Skeletal muscle satellite cell (primary cell): Measurements from ENCODE around the gene ASPDH.

GRCh38 chr19:50169832-50170108 lies 6.7 kb upstream of the IZUMO2 start:
- CAGE, long polyA plus RNA: no peak

- CAGE, long polyA plus RNA: no peak
Observed at GRCh38 chr19:50205080-50205695, 1.8 kb downstream of the MYH14 start.

DNA sequence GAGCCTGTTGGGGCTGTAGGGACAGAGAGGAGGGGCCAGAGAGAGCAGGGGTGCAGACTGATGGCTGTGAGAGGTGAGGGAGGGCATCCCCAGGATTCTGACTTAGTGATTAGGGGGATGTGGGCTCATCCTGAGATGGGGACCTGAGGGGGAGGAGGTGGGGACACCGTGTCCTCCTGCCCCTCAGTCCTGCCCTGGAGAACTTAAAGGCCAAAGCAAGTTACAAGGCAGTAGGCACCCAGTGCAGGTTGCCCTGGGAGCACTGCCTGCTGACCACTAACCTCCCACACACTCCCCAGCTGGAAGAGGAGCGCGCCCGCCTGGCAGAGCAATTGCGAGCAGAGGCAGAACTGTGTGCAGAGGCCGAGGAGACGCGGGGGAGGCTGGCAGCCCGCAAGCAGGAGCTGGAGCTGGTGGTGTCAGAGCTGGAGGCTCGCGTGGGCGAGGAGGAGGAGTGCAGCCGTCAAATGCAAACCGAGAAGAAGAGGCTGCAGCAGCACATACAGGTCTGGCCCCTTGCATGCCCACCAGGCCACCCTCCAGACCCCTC lies 61.2 kb downstream of the KCNC3 start:
- CAGE, long polyA plus RNA: no peak

- CAGE, long polyA plus RNA: no peak
Observed at GRCh38 chr19:50271779-50272158, 57.4 kb downstream of the KCNC3 start.

GRCh38 chr19:50290699-50291168 lies 38.4 kb downstream of the KCNC3 start:
- CAGE, long polyA plus RNA: no peak

DNA sequence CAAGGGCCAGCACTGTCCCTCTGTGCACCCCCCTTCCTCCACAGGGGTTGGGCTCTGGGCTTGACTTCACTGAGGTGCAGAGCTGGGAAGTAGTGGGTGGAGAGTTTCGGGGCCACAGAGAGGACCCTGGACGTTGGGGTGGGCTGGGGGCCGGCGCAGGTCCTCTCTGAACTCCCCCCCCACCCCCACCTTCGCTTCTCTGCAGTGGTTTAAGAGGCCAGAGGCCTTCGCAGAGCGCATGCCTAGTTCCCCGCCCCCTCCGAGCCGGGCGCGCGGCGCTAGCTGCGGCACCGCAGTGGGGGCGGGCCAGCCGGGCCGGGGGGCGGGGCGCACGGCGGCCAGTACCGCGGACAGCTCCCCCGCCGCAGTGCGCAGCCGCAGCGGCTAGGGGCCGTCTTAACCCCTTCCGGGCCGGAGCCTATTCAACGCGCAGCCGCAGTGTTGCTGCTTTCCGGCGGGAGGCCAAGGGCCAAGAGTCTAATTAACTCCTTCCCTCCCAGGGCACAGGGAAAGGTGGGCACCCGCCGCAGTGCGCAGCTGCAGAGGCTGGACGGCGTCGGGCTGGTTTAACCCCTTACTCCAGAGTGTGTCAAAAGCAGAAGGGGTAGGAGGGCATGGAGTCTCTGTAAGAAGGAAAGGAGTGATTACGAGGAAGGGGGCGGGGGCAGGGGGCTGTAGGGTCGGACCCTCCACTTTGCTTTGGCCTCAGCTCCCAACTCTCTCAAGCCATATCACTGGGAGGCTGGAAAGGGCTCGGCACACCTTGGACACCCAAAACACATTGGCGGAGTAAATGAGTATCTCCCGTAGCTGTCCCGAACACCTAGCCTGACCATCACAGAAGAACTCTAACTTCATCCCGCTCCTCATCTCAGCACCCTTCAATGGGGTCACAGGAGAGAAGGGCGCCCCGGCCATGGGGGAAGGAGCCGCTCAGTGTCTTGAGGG lies 3.5 kb downstream of the KCNC3 start:
- CAGE, long polyA plus RNA: no peak

- CAGE, long polyA plus RNA: no peak
Observed at GRCh38 chr19:50378446-50379070, 2.3 kb downstream of the NR1H2 start.

DNA sequence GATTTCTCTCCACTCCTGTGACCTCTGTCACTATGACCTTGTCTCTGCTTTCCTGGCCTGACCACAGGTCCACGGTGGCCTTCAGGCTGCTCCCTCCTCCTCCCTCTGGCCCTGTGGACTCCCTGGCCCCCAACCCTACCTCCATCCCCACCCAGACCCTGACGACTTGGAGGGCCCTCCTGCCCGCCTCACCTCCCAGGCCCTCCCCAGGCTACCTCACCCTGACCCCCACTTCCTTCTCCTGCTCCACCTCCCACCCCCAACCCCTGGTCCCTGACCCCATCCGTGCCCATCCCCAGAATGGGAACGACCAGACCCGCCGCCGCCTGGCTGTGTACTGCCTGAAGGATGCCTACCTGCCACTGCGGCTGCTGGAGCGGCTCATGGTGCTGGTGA lies 12.1 kb upstream of the SPIB start:
- CAGE, long polyA plus RNA: no peak

DNA sequence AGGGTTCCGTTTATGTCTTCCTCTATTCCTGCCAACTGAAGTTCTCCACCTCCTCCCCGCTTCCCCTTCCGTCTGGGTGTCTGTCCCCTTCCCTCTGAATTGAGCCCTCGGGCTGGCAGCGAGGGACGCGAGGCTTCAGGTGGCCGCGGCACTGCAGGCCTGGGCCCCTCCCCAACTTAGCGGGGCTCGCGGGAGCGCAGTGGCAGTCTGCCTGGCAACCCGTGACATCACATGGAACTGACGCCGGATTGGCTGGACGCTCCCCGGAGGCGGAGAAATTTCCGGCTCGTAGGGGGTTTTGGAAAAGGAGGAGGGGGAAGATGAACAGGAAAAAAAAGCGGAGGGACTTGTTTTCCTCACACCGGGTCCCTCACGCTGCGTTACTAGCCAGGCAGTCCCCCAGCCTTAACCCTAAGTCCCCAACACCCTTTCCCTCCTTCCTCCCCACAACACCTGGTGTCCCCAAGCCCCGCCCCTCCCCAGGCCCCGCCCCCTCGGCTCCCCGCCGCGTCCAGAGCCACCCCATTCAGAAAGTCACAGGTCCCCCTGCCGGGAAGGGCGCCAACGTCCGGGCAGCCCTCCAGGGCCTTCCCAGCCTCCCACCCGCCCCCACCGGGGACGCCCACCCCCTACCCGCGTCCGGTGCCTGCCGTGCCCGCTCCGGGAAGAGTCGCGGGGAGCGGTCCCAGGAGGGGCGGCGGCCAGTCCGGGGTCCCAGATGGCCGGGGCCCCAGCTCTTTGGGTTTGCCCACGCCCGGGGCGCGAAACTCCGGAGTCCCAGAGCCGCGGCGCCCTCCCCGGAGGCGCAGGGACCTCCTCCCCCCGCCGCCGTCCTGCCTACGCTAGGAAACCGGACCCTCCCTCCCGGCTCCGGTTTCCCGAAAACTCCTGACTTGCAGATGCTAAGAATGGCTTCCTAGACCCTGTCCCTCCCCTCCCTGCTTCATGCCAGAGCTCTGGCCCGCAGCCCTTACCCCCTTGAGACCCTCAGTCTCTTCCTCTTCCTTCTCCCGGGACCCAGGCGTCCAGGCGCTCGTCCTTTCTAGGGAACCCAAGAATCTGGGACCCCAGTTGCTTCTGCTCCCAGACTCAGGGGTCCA lies 802 bp upstream of the MYBPC2 start:
- CAGE, long polyA plus RNA: no peak

DNA sequence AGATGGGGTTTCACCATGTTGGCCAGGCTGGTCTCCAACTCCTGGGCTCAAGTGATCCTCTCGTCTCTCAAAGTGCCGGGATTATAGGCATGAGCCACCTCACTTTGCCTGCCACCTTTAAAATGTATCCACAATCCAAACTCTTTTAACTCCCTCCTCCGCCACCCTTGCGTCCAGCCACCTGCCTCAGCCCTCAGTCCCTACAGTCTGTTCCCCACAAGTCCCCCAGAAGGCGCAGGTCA lies 7.6 kb upstream of the EMC10 start:
- CAGE, long polyA plus RNA: no peak

DNA sequence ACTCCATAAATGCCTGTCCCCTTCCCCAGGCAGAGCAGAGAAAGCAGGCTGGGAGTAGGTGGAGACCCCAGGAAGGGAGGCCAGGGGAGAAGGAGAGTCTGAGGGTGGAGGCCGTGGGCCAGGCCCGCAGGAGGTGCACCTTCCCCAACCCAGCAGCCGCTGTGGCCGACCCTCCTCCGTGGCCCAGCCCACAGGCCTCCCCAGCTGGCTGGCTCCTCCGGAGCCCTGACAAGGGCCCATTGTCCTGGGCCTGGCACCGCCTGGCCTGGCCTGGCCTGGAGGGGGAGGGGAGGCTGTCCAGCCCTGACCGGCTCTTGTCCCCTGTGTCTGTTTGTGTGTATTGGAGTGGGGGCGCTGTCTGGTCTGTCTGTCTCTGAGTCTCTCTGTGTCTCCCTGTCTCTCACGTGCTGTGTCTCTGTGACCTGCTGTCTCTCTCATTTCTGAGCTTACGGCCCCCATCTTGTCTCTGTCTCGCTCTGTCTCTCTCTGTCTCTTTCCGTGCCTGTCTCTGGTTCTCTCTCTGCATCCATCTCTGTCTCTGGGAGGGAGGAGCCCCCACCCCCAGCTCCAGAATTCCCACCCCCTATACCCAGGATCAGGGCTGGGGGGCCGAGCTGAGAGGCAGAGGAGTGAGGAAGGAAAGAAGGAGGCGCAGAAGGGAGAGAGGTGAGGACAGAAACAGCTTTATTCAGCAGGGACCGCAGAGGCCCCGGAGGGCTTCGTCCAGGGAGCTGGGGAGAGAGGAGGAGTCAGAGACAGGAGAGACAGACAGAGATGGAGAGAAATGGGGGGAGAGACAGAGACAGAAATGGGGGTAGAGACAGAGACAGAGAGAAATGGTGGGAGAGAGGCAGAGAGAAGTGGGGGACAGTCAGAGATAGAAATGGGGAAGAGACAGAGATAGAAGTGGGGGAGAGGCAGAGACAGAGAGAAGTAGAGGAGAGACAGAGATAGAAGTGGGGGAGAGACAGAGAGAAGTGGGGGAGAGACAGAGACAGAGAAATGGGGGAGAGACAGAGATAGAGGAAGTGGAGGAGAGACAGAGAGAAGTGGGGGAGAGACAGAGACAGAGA lies 14.0 kb downstream of the JOSD2 start:
- CAGE, long polyA plus RNA: no peak

- CAGE, long polyA plus RNA: no peak
Observed at GRCh38 chr19:50513706-50514201, at the start of gene ASPDH. Gene ASPDH (minus strand): TSS chr19:50513913.

- CAGE, long polyA plus RNA: no peak
Observed at GRCh38 chr19:50660694-50661602, 11.7 kb downstream of the C19orf81 start.

- CAGE, long polyA plus RNA: no peak
Observed at GRCh38 chr19:50717866-50718881, 1.4 kb downstream of the SHANK1 start.

DNA sequence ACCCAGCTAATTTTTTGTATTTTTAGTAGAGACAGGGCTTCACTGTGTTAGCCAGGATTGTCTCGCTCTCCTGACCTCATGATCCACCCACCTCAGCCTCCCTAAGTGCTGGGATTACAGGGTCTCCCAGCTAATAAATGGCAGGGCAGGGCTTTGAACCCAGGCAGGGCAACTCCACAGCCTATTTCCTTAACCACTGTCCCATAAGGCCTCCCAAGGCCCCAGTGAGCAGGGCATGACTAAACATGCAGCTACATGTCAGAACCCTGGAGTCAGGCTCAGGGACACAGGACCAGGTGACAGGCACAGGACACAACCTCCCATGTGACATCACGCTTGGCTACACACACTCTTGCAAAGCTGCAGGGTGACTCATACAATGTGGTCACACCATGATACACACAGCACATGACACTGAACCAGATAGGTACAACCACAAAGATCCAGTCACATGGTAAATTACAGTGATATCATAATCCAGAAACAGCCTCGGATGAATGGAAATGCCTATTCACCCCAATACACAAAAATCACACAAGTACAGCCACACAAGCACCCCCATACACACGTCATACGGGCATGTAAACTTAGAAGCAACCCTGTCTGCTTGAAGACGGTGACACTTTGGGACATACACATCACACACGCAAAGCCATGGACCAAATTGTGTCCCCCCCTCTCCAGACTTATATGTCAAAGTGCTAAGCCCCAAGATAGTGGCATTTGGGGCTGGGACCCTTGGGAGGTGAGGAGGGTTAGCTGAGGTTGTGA lies 14.6 kb downstream of the KLK4 start:
- CAGE, long polyA plus RNA: no peak

DNA sequence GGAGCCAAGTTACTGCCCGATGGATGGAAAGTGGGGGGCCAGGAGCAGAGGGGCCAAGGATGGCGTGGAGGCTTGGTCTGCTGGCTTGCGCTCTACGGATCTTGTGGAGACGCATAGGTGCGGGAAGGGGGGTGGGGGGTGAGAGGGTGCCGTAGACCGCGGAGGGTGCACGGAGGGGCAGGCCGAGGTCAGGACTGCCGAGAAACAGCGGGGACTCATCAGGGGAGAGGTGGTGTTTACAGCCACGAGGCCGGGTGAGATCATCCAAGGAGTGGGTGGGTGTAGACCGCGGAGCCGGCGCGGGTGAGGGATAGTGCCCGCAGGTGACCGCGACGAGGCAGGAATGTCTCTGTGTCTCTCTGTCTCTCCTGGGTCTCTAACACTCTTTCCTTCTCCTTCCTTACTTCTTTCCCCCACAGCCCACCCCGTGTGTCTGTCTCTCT lies 1.5 kb upstream of the KLK4 start:
- CAGE, long polyA plus RNA: no peak

GRCh38 chr19:50975609-50976311 lies 6.4 kb upstream of the KLK6 start:
- CAGE, long polyA plus RNA: no peak

DNA sequence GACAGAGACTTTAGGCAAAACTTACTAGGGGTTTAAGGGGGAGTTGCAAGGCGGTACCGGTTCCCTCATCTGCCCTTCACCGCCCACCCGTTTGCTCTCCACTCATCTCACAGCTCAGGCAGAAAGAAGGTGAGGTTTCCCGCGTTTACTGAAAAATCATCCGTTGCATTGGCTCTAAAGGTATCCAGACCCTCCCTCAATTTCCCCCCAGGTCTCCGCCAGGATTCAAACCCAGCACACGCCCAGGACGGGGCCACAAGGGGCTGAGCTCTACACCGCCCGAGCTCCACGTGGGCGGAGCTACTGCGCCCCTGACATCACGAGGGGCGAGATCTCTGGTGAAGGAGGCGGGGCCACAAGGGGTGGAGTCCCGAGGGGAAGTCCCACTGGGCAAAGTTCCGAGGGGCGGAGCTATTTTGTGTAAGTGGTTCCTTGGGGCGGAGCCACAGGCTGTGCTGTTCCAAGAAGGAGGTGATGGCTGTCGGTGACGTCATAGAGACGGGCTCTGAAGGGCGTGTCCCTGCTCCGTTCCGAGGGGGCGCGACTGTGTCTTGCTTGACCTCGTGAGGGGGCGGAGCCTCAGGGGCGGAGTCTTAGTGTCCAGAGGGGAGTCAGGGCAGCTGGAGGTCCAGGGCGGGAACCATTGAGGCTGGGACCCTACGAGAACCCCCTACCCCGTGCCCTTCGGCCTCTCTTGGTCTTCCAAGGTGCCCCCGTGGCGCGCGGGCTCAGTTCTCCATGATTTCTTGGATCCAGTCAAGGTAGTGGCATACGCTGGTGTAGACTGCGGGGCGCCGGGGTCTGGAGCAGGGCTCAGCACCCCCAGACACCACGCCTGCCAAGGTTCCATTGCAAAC lies 1.2 kb upstream of the KLK8 start:
- CAGE, long polyA plus RNA: no peak

GRCh38 chr19:51027413-51028377 lies 1.3 kb upstream of the KLK11 start:
- CAGE, long polyA plus RNA: no peak

DNA sequence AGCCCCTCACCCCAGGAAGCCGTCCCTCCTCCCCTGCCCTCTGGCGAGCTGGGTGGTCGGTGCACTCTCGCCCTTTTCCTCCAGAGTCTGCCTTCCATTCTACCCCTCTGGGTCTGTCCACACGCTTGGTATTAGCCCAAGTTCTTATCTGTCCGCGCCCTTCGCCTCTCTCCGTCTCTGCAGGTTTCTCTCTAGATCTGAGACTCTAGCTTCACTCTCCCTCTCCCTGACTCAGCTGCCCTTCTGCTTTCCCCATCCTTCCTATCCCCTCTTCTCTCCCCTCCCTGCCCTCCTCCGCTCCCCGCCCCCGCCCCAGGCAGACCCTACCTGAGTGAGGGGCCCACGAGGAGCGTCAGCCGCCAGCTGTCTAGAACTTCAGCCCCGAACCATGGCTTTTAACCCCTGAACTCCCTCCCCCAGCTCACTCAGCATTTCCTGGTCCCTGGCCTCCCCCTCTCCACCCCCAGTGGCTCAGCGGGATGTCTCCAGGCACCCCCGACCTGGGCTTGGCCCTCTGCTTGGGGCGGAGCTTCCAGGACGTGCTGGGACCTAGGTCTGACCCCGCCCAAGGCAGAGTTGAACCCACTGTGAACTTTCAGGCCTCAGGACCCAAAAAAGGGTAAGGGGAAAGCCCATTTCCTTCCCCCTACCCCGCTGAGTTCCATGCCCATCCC lies 556 bp upstream of the KLK13 start:
- CAGE, long polyA plus RNA: no peak